Measurements from ENCODE around the genes ELOVL3, C10orf95 and CNNM2.

DNA sequence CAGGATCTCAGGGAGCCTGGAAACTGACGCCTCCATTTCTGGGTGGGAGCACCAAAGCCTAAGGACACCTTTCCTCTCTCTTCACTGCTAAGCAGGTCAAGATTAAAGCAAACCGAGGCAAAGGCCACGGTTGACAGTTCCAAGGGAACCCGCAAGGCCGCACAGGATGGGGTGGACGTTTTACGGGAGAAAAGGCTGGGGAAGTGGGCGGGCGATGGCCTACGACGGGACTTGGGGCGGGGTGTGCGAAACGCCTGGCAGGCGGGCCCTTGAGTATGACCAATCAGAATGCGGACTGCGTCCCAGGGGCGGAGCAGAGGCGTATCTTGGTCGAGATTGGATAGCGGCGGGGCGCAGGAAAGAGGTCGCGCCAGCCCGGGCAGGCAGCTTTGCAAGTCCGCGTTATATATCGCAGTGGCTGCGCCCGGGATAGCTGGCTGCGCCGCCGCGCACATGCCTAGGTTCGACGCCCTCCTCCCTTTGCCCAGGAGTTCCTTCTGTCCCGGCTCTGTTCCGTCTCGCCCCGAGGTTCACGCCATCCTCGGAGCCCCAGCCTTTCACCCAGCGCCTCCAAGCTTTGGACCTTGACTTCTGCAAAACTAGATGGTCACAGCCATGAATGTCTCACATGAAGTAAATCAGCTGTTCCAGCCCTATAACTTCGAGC lies at the start of gene ELOVL3:
ELOVL3 (plus strand) TSS at position 354 of the 667 bp plus-strand sequence.
- RRBS: 2% methylated on average over 11 of the region's 45 CpGs

GRCh38 chr10:102410472-102411307 lies 7.9 kb downstream of the PSD start:
- RRBS: 2% methylated on average over 15 of the region's 53 CpGs

- RRBS: 27% methylated on average over 2 of the region's 26 CpGs
Measured at GRCh38 chr10:102451275-102452227, at the start of gene C10orf95. Gene C10orf95 (minus strand): TSS chr10:102451543.

DNA sequence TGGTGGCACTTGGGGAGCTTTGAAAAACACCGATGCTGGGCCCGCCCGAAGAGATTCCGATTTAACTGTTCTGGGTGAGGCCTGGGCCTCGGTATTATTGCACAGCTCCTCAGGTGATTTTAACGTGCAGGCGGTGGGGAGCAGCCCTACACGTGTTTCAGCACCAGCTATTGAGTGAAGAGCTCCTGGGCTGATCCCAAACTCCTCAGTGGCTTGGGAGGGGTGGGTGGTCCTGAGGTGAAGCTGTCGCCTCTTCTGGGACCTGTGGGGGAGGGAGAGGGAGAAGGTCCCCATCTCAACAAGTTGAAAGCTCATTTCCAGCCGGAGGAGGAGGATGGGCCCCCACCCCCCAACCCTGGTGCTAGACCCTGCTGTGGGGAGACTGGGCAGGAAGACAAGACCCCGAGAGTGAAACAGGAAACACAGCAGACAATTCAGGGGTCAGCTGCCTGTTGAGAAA lies 634 bp downstream of the MFSD13A start:
- RRBS: no CpG with 5 or more reads among the region's 11 CpGs

DNA sequence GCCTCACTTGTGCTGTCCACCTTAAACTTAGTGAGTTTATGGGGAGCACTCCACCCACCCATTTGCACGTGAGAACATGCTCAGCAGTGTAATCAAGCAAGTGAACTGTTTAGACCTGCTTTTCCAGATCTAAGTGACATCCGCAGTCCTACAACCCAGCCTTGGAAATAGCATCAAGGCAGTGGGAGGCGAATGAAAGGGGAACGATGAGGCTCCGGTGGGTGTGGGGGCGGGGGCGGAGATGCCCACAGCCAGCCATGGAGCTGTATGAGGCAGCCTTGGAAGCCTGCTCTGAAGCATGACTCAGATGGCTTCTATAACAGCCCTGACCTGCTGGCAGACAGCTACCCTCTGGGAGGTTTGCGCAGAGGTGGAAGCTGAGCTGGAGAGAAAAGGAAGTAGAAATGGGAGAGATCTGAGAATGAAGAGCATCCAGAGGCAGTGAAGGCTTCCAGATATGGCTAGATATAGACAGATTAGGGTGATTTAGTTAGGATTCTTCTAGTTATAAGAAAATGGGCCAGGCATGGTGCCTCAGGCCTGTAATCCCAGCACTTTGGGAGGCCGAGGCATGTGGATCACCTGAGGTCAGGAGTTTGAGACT lies 52.3 kb downstream of the SUFU start:
- RRBS: no CpG with 5 or more reads among the region's 9 CpGs

DNA sequence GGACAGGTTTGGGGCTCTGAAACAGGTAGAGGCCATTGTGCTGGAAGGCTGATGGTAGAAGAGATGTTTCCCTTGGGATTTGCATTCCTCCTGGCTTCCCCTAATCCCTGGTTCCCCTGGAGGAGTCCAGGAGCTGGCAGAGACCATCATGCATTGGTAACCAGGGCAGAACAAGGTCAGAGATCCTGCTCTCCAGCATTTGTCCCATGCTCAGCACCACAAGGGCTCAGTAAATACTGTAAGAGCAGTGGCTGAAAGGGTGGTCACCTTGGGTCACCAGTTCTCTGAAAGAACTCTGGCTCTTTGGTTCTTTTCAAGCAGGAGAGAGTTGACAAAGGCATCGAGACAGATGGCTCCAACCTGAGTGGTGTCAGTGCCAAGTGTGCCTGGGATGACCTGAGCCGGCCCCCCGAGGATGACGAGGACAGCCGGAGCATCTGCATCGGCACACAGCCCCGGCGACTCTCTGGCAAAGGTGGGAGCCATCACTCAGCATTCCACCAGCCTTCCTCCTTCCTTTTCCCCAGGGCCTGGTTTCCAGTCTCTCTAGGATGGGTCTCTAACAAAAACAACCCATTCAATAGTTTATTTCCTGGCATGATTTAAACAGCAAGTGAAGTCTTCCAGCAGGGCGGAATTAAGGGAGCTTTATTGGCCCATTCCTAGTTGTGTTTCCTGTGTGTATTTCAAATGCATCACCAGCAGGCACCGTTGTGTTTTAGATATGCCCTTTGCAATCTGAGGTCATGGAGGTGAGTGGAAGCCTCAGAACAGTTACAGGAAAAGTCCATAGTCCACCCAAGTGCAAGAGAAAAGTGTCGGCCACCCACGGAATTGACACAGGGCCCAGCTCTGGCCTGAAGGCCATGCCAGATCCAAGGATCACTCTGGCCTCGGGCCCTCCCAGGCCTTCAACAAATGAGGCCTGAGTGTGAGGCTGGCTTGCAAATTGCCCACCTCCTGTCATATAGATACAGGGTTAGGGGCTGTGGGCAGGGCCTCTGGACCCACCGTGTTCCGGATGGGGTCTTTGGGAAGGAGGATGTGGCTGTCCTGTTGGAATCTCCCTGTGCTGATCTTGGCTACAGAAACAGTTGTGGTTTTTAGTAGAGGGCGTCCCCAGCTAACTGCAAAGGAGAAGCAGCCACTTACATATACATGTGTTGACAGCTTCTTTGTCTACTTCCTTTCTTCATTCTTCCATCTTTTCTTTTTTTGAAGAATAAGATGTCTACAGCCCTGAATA lies 47.0 kb upstream of the TRIM8 start:
- RRBS: no CpG with 5 or more reads among the region's 16 CpGs

DNA sequence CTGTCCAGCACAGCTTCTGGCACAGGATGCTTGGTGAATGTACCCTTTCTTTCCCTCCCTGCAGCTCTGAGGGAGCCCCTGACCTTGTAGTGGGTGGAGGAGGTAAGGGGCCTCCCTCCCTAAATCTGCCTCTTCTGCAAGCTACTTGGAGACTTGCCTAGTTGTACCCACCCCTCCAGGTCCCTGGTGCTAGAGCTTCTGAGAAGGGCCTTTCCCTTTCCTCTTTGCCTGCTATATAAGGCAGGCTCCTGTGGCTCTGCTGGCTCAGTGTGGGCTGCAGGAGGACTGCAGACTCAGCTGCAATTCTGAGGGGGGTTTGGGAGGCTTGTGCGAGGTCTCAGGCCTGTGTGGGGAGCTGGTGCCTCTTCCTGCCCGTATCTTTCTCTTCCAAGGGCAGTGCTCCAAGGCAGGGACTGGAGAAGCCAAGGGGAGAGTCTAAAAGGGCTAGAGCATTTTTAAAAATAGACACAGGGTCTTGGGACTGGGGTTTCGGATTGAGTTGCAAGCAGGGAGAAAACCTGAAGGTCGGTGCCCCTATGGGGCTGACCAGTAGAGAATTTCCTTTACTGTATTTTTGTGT lies 11.6 kb upstream of the TRIM8 start:
- RRBS: no CpG with 5 or more reads among the region's 4 CpGs

GRCh38 chr10:102642634-102643568 lies 1.4 kb upstream of the TRIM8 start:
- RRBS: 2% methylated on average over 12 of the region's 87 CpGs

DNA sequence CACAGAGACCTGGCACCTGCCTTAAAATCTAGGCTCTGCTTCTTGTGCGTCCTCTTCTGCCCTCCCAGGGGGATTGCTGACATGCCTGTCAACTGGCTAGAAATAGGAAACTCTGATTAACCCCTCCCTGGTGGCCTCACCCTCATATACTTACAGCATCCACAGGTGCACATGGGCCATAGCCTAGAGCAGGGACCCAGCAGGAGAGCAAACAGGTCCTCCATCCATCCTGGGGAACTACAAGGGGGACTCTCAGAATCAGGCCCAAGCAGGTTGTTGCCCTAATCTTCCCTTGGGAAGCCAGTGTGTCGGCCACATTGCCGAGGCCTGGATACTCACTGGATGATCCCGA lies 3.4 kb downstream of the TRIM8 start:
- RRBS: no CpG with 5 or more reads among the region's 4 CpGs

GRCh38 chr10:102669392-102670181 lies 25.3 kb downstream of the TRIM8 start:
- RRBS: no CpG with 5 or more reads among the region's 9 CpGs

DNA sequence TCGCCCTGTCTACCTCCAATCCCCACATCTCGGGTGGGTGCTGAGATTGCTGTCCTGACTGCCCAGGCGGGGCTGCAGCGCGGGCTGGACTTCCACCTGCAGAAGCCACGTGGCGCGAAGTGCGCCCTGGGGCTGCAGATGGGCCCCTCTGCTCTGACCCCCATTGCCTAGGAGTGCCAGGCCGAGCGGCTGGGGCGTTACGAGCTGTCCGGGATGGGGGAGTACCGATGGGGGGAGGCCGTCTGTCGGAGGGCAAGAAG lies 201 bp downstream of the SFXN2 start:
- RRBS: no CpG with 5 or more reads among the region's 17 CpGs

DNA sequence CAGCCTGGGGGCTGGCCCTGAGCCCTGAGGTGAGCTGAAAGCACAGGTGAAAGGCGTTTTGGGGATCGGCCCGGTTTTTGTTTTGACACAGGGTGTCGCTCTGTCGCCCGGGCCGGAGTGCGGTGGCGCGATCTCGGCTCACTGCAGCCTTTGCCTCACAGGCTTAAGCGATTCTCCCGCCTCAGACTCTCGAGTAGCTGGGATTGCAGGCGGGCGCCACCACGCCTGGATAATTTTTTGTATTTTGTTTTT lies 457 bp downstream of the SFXN2 start:
- RRBS: no CpG with 5 or more reads among the region's 17 CpGs

GRCh38 chr10:102773401-102773897 lies 29.7 kb downstream of the WBP1L start:
- RRBS: no CpG with 5 or more reads among the region's 3 CpGs

- RRBS: no CpG with 5 or more reads among the region's 22 CpGs
Measured at GRCh38 chr10:102774876-102775948, 31.5 kb downstream of the WBP1L start.

- RRBS: no CpG with 5 or more reads among the region's 6 CpGs
Measured at GRCh38 chr10:102778215-102778649, 34.5 kb downstream of the WBP1L start.

- RRBS: no CpG with 5 or more reads among the region's 12 CpGs
Measured at GRCh38 chr10:102795356-102796135, 41.7 kb downstream of the CYP17A1 start.

DNA sequence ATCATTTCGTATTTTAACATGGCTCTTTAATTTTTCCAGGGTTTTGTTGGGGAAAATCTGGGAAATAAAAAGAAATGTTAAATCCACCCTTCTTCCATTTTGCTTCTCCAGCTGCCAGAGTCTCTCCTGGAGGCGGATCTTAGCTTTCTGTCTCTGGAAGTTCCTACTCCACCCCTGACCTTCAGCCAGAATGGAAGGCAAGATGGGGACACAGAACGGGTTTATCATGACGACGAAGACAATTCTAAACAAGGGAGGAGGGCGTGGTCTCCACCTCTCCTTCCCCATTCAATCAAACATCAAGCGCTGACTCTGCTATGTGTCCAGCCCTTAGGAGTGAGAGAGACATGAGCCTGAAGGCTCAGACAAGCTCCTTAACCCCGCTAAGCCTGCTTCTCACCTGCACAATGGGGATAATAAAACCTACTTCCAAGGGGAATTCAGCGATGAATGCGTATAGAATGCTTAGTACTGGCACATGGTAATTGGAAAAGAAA lies 3.1 kb downstream of the CYP17A1 start:
- RRBS: no CpG with 5 or more reads among the region's 10 CpGs

DNA sequence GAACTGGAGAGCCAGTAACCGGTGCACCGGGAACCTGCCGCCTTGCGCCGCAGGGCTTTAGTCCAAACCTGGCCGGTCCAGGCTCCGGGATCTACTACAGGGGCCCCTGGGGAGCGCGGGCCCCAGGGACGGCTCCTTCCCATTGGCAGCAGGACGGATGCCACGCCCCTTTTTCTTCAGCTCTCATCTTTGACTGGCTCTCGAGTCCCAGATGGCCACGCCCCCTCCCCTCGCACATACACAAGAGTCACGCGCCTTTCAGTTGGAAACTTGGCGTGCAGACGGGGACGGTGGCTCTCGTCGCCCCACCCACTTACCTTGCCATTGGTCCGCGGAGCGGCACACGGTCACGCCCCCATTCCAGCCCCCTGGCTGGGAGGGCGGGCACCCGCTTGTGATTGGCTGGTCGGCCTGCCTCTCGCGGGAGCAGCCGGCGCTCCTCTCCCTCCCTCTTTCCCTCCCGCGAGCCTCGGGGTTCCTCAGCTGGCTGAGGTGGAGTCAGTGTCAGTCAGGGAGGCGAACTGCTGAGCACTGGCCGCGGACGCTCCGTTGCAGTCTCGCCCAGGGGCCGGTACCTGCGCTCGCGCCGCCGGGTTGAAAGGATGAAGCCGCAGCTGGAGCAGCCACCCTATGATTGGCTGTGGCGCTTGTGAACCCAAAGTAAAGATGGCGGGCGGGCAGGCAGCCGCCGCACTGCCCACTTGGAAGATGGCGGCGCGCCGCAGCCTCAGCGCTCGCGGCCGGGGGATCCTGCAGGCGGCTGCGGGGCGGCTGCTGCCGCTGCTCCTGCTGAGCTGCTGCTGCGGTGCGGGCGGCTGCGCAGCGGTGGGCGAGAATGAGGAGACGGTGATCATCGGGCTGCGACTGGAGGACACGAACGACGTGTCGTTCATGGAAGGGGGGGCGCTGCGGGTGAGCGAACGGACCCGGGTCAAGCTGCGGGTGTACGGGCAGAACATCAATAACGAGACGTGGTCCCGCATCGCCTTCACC lies at the start of gene CNNM2:
CNNM2 (plus strand) TSS at position 444 of the 993 bp plus-strand sequence.
- RRBS: 3% methylated on average over 9 of the region's 91 CpGs

GRCh38 chr10:102965325-102966006 lies 47.4 kb downstream of the CNNM2 start:
- RRBS: no CpG with 5 or more reads among the region's 7 CpGs

DNA sequence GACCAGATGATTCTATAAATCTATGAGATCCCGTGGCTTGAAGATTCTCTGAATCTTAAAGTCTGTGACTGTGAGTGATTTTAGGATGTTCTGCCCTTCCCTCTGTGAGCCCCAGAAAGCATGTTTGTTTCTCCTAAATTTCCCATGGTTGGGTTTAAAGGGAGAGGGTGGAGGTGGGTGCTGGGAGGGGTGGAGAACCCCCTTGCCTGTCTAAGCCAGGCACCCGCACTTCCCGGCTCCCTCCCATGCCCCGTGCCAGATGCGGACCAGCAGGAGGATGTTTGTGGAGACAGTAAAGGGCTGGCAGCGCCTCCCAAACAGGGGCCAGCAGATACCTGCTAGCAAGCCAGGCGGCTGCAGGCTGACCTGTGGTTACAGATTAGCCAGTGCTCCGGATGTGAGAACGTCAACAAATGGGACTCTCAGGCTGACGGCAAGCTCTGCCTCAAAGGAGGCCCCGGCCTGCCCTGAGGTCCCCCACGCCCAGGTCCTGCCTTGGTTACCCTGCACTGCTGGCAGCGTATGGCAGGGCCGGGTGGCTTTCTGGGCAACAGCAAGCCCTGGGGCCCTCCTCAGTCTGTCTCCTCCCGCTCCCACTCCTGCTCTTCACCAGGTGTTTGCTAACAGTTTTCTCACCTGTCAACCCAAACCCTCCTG lies 85.2 kb downstream of the NEURL1 start:
- RRBS: 38% methylated on average over 7 of the region's 15 CpGs